Metanephros (tissue), 2 donors: ENCODE measurements around a stretch of chr14.

DNA sequence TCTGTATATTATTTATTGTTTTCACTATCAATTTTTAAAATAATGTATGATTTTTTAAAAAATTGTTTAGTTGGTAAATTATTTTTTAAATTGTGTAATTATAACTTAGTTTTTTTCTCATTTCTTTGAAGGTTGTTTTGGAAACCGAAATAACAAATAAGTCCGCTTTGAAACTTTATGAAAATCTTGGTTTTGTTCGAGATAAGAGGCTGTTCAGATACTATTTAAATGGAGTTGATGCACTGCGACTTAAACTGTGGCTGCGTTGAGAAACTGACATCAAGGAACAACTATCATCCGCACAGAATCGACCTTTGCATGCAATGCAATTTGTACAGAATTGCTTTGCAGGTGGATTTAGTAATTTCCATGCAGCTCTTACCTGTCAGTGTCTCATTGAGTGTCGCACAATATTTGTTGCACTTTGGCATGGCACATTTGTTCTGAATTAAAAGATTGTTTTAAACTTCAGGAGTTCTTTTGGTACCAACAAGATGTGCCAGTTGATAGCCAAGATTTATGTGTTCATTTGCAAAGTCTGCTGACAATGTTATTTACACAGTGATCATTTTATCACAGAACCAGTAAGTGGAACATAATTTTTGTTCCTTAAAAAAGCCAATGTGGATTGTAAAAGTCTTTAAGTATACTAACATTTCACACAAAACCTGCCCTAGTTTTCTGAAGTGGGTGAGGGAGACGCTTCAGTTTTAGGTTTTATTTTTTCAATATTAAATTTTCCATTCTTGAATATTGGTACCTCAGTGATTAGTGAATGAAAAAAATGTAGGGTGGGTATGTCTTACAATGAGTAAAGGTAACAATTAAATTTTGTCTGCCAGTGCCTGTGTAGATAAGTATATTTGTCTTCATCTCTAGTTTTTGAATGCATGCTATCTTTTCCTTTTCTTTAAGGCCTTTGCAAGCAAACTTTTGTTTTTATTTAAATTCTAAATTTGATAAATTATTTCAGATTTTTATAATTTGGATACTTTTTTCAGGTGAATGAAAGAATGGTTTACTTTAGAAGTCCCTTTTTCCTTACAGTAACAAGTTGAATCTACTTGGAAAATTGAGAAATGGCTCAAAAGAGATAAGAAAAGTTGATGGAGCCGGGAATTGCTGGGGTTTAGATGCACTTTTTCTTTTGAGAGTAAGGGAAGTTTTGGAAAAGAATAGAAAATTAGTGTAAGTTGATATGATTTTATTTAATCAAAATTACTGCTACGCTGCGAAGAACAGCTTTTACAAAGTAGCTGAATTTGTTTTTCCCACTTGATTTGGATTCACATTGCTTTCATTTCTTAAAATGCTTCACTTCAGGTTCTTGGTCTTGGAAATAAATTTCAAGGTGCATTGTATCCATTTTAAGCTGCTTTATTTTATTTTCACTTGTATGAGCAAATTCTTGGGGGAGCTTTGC lies 19.4 kb downstream of the NAA30 start:
- RAMPAGE, long total RNA: no peak

DNA sequence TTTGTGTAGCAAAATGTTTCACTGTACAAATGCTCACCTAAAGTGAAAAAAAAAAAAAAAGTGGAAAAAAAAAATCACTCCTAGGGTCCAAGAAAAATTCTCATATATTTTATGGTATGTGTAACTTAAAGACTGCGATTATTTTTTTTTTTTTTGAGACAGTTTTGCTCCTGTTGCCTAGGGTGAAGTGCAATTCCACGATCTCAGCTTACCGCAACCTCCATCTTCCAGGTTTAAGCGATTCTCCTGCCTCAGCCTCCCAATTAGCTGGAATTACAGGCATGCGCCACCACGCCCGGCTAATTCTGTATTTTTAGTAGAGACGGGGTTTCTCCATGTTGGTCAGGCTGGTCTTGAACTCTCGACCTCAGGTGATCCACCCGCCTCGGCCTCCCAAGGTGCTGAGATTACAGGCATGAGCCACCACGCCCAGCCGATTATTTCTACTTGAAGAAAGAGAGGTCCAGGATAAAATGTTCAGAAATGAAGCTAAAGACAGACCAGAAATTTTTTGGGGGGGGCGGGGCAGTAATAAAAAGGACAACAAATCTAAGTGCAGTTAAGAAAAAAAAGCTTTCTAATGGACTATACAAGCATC lies 5.2 kb upstream of the ARID4A start:
- RAMPAGE, long total RNA: no peak

DNA sequence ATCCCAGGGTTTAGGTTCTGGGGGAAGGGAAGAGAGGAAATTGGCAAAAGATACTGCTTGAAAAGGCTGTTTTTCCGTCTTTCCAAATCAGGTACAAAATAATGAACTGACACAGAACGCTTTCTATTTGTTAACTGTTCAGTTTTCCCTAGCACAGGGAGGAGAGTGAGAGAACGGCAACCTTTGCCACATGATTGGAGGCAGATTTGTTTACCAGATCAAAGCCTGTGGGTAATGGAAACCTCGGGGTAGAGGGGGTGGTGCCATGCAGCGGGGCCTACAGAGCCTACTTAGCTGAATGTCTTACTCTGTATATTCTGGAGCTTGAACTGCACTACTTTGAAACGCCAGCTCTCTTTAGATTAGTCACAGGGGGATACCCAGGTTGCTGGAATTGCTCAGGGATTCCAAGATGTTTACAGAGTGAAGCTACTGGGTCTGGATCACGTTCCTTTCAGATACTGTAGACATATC lies 65.8 kb upstream of the DACT1 start:
- RAMPAGE, long total RNA: no peak

- RAMPAGE, long total RNA: no peak
Measured at GRCh38 chr14:58645587-58646127, 7.9 kb downstream of the DACT1 start.

- RAMPAGE, long total RNA: no peak
Measured at GRCh38 chr14:58660019-58660414, 22.3 kb downstream of the DACT1 start.

- RAMPAGE, long total RNA: no peak
Measured at GRCh38 chr14:58755540-58755998, 117.8 kb downstream of the DACT1 start.

GRCh38 chr14:58970178-58970689 lies 218.2 kb upstream of the DAAM1 start:
- RAMPAGE, long total RNA: no peak

- RAMPAGE, long total RNA: no peak
Measured at GRCh38 chr14:59336048-59336549, 129.1 kb downstream of the GPR135 start.

- RAMPAGE, long total RNA: no peak
Measured at GRCh38 chr14:59565074-59565514, 11.5 kb downstream of the CCDC175 start.

DNA sequence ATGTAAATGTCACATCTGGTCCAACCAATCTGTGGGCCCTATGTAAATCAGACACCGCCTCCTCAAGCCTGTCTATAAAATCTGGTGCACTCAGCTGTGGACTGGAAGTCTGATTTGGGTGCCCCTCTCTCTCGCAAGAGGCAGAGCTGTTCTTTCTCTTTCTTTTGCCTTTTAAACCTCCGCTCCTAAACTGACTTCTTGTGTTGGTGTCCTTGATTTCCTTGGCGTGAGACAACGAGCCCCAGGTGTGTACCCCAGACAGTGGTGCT lies 9.3 kb upstream of the DHRS7 start:
- RAMPAGE, long total RNA: no peak

DNA sequence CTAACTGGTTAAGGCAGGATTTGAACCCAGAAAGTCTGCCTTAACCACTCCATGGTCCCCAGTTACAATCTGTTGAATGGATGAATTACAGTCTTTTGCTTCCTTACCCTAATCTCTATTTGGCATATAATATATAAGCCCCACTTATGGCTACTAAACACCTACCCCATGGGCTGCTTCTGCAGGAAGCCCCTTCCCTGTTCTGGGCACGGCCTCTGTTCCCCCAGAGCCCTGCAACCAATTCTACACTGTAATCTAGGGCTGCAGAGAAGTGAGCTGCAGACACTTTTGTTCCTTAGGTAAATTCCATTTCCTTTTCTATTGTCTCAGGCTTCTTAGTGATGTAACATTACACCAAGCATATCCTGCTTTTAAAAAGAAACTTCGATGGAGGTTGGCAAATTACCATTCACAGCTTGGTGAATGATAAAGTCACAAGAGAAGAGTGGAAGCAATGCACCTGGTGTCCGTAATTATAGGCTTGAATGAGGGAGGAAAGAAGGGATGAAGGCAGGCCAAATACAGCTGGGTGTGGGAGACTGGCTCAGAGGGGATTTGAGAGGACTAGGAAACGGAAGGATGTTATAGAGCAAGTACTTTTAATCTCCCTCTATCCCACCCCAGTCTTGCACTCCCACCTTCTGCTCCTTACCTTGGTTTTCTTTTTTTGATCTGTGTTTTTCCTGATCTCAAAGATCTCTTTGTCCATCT lies 68.5 kb downstream of the PPM1A start:
- RAMPAGE, long total RNA: no peak

DNA sequence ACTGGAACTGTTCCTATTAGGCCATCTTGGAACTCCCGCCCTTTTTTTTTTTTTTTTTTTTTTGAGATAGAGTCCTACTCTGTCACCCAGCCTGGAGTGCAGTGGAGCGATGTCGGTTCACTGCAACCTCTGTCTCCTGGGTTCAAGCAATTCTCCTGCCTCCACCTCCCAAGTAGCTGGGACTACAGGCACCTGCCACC lies 117.2 kb downstream of the SLC38A6 start:
- RAMPAGE, long total RNA: no peak

DNA sequence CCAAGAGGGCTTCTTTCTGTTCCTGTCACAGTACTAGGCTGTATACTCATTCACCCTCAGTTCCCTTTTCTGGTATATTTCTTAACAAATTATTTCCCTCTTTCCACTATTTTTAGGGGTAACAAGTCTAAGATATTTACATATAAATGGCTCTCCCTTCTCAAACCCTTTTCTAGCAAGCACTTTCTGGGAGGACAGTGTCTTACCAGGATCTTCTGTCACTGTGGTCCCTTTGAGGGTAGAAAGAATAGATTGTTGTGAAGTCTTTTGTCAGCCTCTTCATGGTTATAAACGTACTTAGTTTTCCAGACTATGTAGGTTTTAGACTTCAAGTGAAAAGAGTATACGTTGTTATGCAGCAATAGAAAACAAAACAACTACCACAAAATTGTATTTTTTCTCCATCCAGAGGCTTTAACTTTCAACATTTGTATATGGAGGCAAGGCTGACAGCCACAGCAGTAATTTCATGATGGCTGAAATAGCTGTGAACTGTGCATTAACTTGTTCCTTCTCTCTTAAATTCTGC lies 23.7 kb downstream of the PRKCH start:
- RAMPAGE, long total RNA: no peak

- RAMPAGE, long total RNA: no peak
Measured at GRCh38 chr14:61360791-61361311, 39.5 kb downstream of the PRKCH start.

- RAMPAGE, long total RNA: no peak
Measured at GRCh38 chr14:61503097-61503878, 181.9 kb downstream of the PRKCH start.

- RAMPAGE, long total RNA: no peak
Measured at GRCh38 chr14:61512770-61513553, 182.4 kb upstream of the HIF1A start.

GRCh38 chr14:61513949-61514583 lies 181.2 kb upstream of the HIF1A start:
- RAMPAGE, long total RNA: no peak

GRCh38 chr14:61526329-61526898 lies 168.9 kb upstream of the HIF1A start:
- RAMPAGE, long total RNA: no peak

- RAMPAGE, long total RNA: no peak
Measured at GRCh38 chr14:61562483-61563526, 132.5 kb upstream of the HIF1A start.

DNA sequence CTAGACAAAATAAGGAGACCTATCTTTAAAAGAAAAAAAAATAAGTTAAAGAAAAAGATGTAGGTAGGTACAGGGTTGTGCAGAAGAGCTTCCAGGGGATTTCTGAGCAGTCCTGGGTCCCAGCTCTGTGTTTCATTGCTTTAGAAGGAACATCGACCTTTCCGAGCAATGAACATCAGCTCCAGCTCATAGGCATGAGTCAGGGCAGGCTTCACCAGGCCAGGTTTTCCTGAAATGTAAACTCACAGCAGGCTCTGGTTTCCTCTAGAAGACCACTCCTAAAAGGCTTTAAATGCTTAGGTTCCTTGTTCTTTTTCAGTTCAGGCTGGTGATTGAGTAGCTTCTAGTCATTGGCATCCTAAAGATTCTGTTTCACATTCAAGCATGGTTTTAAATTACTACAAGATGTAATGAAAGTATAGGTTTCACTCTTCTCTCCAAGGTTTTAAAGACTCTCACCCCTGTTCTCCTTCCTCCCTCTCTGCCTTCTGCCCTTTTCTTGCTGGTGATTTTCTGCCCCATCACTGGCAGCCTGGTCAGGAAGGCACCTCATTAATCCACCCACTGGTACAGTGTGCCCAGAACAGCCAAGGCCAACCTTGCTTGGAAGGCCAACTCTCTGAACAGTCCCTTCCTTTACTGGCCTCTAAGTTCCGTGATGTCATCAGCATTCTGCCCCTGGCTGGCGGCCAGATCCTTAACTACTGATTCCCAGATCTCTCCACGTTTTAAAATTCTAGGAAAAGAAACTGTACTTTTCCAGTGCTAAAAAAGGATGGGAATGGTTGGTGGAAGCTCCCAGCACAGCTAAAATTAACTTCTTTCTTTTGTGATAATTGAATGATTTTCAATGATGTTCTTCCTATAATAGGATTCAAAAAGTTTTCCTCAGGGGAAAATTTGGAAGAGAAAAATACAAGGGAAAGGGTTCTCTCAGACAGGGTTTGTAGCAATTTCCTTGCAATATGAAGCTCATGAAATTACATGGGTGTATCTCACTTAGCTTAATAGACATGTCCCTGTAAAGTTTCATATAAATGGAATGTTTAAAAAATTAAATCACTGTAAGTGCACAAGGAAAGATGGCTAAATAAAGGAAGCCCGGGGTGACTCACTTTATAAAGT lies 109.4 kb upstream of the HIF1A start:
- RAMPAGE, long total RNA: no peak